BE2C (cell line): Measurements from ENCODE around the genes PAFAH1B3, TMEM145, PSG11, PSG4, PHLDB3 and KCNN4.

DNA sequence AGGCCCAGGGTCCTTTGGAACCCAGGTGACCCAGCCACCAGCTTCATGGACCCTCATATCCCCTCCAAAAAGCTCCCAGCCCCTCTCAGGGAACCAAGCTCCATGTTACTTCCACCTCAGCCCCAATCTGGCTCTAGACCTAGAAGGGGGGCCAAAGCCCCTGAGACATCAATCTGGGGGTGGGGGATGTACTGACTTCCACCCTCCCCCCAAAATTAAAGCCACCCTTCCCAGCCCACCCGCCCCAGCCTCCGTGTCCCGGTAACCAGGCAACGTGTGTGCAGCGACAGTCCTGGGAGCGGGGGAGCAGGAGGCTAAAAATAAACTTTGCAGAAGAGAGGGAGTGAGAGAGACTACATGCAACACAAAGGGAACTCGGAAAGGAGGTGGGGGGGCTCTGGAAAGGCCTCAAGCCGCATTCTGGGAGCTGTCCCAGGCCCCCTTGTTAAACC is 2.8 kb downstream of the ERF start:
- RRBS = no CpG with 5 or more reads among the region's 8 CpGs

- RRBS = no CpG with 5 or more reads among the region's 6 CpGs
These were observed 2.3 kb downstream of the ERF start for GRCh38 chr19:42252774-42252954.

GRCh38 chr19:42282396-42283082 is 13.5 kb downstream of the CIC start:
- RRBS = no CpG with 5 or more reads among the region's 5 CpGs

GRCh38 chr19:42302235-42303092 is at the start of gene PAFAH1B3:
Gene PAFAH1B3, minus strand, starts transcription at chr19:42302624.
- RRBS = 1% methylated on average over 23 of the region's 61 CpGs

DNA sequence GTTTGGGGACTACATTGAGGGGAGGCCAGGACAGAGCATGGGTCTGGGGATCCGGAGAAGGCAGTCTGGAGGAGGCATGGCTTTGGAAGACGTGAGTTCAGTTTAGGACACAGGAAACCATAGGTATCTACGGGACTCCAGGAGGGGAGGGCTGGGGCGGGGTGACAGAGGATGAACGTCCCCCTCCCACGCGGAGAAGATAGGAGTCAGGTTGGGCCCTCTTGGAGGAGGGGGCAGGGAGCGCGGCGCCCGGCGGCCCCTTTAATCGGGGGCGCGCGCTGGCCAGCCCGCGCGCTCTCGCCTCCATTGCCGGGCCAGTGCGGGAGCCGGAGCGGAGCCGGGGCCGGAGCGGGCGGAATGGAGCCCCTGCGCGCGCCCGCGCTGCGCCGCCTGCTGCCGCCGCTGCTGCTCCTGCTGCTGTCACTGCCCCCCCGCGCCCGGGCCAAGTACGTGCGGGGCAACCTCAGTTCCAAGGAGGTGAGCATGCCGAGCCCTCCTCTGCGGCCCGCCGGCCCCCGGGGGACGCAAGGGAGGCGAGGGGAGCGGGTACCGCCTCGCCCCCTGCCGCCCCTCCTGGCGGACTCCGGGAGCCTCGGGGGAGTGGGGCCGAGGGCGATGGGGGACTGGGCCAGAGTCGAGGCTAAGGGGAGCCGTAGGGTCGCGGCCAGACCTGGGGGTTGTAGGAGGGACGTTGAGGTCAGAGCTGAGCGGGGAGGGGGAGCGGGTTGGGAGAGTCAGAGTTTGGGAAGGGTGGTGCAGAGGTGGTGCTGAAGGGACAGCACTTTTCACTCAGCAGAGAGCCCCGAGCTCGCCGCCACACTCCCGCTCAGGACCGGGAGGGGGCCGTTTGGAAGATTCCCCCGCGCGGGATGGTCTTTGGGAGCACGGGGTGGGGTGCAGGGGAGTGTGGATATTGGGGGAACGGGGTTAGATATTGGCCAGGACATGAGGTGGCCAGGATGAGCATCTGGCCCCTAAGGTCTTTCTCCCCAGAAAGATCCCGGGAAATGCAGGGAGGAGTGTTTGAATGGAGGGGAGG is at the start of gene TMEM145:
Gene TMEM145, plus strand, starts transcription at position 290 of the 1,039 bp plus-strand sequence.
- RRBS = 1% methylated on average over 36 of the region's 77 CpGs

- RRBS = no CpG with 5 or more reads among the region's 8 CpGs
These were observed 26.5 kb downstream of the CNFN start for GRCh38 chr19:42363559-42363986.

GRCh38 chr19:42412307-42413195 is 14.6 kb downstream of the LIPE start:
- RRBS = no CpG with 5 or more reads among the region's 14 CpGs

- RRBS = no CpG with 5 or more reads among the region's 13 CpGs
These were observed 5.5 kb downstream of the LIPE start for GRCh38 chr19:42421534-42422329.

DNA sequence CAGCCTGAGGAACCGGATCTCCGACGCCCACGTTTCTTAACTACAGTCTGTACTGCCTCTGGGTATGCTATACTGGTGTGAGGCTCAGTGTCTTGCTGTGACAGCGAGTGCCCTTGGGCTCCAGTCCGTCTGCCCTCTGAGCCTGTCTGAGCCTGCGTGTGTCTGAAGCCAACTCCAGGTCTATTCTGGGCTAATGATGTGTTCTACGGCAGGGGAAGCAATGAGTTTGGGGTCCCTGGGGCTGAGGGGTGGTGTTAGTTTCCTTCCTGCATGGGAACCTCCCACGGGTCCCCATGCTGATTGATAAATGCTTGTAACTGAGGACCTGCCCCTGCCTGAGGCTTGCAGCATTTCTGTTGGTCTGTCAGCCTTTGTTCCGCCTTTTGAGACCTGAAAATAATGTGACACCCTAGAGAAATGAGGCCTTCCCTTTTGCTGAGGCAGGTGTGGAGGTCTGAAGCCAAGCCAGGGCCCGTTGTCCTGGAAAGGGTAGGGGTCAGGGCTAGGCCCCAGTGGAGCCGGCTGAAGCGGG is 4.8 kb downstream of the LIPE start:
- RRBS = 40% methylated on average over 2 of the region's 13 CpGs

DNA sequence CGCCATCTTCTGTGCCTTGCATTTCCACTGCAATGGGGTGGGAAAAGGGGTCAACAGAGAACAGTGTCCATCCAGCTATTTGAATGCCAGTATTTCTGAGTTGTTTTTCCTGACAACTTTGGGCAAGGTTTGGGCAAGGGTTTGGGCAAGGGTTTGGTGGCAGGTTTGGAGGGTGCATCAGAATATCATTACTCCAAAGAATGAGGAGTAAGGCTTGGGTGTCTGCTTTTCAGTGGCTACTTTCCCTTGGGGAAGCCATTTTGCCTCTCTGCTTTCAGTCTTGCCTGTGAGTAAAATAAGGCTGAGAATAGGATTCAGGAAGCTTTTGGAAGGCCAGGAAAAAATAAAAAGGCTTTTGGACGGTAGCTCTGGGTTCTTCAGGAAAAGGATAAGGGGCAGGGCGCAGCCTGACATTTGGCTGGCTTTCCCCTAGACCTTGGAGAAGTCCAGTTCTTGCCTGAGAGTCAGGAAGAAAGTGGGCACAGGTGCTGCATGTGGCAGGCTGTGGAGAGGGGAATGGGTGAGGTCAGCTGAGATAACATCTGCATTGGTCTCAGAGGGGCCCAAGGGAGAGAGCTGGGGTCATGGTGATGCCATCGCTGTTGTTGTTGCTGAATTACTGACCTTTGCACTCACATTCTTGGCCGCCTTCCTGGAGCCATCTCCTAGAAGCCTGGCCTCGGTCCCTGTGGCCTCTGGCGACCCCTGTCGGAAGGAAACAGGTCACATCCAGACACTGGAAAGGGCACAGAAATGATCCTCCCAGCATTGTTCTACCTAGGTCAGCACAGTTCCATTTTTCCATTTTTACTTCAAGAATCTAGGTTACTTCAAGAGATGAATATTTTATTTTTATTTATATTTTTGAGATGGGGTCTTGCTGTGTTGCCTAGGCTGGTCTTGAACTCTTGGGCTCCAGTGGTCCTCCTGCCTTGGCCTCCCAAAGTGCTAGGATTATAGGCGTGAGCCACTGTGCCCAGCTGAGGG is 6.3 kb upstream of the LIPE start:
- RRBS = no CpG with 5 or more reads among the region's 9 CpGs

- RRBS = no CpG with 5 or more reads among the region's 9 CpGs
These were observed 5.2 kb upstream of the CXCL17 start for GRCh38 chr19:42447854-42448442.

GRCh38 chr19:43026274-43026751 is at the start of gene PSG11:
Gene PSG11, minus strand, starts transcription at chr19:43026469.
- RRBS = no CpG with 5 or more reads among the region's 6 CpGs

GRCh38 chr19:43205450-43205856 is at the start of gene PSG4:
Gene PSG4, minus strand, starts transcription at chr19:43205638.
- RRBS = no CpG with 5 or more reads among the region's 5 CpGs

DNA sequence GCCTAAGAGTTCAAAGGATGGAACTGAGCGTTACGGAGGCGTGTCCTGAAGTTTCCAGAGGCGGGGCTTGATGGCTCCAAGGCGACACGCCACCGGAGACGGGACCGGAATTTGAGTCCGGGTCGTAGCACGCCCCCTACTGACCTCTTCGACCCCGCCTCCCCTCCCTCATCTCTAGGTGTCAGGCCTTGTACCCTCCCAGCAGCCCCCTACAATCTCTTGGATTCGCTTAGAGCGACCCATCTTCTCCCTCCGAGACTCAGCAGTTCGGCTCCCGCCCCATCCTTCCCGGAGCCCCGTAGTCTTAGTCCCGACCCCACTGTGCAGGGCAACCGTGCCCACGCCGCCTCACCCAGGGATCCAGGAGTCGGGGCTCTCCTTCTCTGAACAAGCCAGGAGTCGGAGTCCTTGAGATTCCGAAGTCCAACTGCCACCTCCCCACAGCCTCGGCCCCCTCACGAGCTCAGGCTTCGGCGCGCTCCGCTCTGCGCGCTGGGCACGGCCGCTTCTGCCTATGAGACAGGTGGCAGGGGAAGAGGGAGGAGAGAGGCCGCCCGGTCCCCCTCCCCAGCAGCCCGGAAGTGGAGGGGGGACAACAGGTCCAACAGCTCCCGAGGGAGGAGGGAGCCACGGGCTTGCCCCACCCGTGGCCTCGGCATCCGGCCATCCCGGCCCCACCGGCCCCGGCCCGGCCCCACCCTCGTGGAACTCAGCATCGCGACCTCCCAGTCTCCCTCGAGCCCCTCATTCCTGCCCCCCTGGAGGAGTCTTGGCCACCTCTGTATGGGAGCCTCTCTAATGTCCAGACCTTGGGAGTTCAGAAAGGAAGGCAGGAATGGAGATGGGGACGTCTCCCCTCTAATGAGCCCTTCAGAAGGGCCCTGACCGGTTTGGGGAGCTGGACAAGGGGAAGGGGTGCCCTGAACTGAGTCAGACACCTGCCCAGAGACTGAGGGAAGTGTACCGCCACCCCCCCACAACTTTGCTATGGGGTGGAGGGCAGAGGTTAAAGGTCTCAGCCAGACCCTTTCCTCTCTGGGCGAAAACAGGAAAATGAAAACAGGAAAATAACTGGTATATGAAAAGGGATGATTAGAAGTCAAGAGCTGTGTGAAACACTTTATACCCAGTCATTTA is at the start of gene PHLDB3:
Gene PHLDB3, minus strand, starts transcription at position 510 of the 1,137 bp plus-strand sequence.
- RRBS = 2% methylated on average over 5 of the region's 58 CpGs

DNA sequence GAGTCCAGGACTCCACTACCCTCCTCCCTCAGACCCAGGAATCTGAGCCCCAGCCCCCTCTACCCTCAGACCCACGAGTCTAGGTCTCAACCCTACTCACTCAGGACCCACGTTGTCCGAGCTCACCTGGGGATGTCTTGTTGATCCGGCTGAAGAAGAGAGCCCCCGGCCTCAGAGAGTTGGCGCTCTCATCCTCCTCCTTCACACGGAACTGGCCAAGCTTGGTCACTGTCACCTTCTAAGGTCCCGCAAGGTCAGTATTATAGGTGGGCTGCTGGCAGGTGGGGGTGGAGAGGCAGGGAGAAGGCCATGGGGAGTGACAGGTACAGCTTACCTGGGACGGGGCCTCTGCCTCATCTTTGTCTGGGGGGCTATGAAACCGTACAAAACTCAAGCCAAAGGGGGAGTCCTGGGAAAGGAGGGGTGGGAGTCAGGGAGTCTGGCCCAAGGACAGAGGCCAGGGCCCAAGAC is 20.3 kb downstream of the ZNF575 start:
- RRBS = no CpG with 5 or more reads among the region's 10 CpGs

- RRBS = no CpG with 5 or more reads among the region's 2 CpGs
These were observed 3.3 kb upstream of the ZNF428 start for GRCh38 chr19:43622737-43623144.

DNA sequence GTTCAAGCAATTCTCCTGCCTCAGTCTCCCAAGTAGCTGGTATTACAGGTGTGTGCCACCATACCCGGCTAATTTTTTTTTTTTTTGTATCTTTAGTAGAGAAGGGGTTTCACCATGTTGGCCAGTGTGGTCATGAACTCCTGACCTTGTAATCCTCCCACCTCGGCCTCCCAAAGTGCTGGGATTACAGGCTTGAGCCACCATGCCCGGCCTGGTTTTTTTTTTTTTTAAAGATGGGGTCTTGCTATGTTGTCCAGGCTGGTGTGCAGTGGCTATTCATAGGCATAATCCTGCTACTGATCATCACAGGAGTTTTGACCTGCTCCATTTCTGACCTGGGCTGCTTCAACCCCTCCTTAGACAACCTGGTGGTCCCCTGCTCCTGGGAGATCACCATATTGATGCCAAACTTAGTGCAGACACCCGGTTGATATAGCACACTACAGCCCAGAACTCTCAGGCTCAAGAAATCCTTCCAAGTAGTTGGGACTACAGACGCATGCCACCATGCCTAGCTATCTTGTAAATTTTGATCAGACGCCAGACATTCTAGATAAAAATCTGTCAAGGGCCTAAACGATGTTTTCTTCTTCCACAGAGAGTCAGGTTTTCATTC is 9.6 kb downstream of the PLAUR start:
- RRBS = no CpG with 5 or more reads among the region's 7 CpGs

GRCh38 chr19:43739867-43740324 is 14.9 kb downstream of the SMG9 start:
- RRBS = no CpG with 5 or more reads among the region's 10 CpGs

GRCh38 chr19:43780431-43781698 is at the start of gene KCNN4:
Gene KCNN4, minus strand, starts transcription at chr19:43780973.
- RRBS = 12% methylated on average over 4 of the region's 25 CpGs

DNA sequence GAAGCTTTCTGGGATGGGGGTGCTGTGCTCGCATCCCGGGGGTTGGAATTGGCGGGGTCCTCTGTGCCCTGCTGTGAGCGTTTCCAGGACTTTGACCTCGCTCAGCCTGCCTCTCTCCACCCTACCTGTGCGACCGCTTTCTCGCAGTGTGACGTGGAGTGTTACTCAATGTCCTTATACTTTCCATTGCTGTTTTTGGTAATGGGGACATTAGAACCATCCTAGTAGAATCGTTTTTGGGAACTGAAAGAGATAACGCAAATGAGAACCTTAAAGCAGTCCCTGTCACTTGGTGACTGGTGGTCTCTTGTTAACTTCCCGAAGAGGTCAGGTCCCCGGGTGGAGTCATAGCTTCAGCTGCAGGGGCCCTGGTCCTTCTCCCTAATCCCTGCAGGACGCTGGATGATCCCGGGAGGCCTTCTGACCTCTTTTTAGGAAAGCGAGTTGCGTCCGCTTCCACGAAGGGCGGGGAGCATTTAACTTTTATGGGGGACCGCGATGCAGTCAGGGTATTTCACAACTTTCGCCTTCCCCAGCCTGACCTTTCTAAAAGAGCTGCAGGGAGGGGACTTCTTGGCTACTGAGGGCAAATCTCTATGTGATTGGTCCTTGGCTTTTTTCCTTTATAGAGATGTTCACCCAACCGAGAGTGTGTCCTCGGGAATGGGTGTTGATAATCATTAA is 534 bp downstream of the ZNF230 start:
- RRBS = no CpG with 5 or more reads among the region's 25 CpGs